ENCODE measurements around a stretch of chr3.

- RRBS = no CpG with 5 or more reads among the region's 10 CpGs
These were observed 152.2 kb downstream of the OPA1 start for GRCh38 chr3:193745134-193745738.

- RRBS = no CpG with 5 or more reads among the region's 13 CpGs
These were observed 189.2 kb downstream of the OPA1 start for GRCh38 chr3:193782062-193782849.

- RRBS = no CpG with 5 or more reads among the region's 2 CpGs
These were observed 201.1 kb downstream of the OPA1 start for GRCh38 chr3:193794198-193794438.

DNA sequence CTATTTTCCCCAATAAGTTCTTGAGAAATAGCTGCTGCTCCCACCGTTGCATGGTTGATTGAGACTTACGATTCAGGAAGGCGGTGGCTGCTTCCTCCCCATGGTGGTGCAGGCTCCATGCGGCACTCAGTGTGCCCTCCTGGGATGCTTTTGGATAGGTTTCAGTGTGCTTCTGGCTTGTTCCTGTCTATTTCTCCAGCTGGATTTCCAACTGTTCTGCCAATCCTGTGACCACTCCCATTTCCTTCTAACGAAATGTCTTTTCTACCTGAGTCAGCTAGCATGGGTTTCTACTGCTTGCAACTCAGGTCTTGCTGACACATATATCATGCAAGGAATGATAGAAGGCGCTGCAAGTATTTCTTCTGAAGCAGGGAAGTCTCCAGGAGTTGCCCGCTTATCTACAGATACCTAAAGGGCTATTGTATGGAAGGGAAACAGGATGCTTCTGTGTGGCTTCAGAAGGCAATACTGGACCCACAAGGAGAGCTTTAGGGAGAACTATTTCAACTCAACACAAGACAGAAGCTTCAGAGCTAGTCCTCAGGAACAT, 244.4 kb downstream of the OPA1 start:
- RRBS = no CpG with 5 or more reads among the region's 7 CpGs

- RRBS = no CpG with 5 or more reads among the region's 20 CpGs
These were observed 249.2 kb downstream of the OPA1 start for GRCh38 chr3:193841747-193843000.

DNA sequence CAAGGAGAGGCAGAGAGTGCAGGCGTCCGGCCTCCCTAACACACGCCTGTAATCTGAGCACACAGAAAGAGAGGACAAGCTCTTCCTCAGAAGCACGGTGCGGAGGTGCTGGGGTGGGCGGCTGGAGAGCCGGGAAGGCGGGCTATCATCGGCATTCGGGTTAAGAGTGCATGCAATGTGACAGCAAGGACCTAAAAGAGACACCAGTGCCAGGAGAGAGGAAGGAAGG, 238.1 kb upstream of the HES1 start:
- RRBS = 84% methylated on average over 5 of the region's 10 CpGs

GRCh38 chr3:194103472-194104018, 32.4 kb upstream of the HES1 start:
- RRBS = no CpG with 5 or more reads among the region's 8 CpGs

- RRBS = no CpG with 5 or more reads among the region's 13 CpGs
These were observed 31.7 kb upstream of the HES1 start for GRCh38 chr3:194104019-194104883.

DNA sequence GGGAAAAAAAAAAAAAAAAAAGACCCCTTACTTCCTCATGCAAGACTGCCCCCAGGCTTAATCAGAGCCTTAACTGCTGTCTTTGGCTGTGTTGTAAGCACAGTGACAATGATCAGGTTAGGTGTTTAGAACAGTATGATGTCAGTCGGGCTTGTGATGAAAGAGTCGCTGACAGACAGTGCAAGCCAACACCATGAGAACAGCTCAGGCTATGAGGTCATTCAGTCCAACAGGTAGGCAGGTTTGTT, 23.6 kb upstream of the HES1 start:
- RRBS = no CpG with 5 or more reads among the region's 2 CpGs

DNA sequence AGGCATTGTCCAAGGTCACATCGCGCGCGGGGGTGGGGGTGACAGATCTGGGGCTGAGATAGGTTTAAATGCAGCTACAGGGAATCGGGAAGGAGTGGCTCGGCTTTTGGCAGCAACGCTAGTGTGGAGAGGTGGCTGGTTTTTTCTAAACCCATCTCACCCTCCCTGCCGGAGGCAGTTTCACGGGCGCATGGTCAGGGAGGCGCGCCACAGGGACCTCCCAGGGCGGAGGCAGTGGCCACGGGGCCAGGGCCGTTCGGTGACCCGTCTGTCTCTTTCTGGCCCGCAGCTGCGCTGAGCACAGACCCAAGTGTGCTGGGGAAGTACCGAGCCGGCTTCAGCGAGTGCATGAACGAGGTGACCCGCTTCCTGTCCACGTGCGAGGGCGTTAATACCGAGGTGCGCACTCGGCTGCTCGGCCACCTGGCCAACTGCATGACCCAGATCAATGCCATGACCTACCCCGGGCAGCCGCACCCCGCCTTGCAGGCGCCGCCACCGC, 1.5 kb downstream of the HES1 start:
- RRBS = 1% methylated on average over 10 of the region's 37 CpGs

GRCh38 chr3:194205566-194206100, 69.7 kb downstream of the HES1 start:
- RRBS = no CpG with 5 or more reads among the region's 9 CpGs

GRCh38 chr3:194250785-194251088, 100.4 kb downstream of the CPN2 start:
- RRBS = 61% methylated on average over 3 of the region's 10 CpGs

- RRBS = 29% methylated on average over 6 of the region's 13 CpGs
These were observed 64.4 kb downstream of the CPN2 start for GRCh38 chr3:194286658-194287146.

GRCh38 chr3:194312156-194312475, 39.0 kb downstream of the CPN2 start:
- RRBS = no CpG with 5 or more reads among the region's 2 CpGs

GRCh38 chr3:194404801-194405651, 6.0 kb upstream of the GP5 start:
- RRBS = no CpG with 5 or more reads among the region's 5 CpGs

GRCh38 chr3:194476487-194477564, 10.0 kb downstream of the ATP13A3 start:
- RRBS = no CpG with 5 or more reads among the region's 10 CpGs

GRCh38 chr3:194488388-194488643, 1.5 kb upstream of the ATP13A3 start:
- RRBS = no CpG with 5 or more reads among the region's 1 CpG

DNA sequence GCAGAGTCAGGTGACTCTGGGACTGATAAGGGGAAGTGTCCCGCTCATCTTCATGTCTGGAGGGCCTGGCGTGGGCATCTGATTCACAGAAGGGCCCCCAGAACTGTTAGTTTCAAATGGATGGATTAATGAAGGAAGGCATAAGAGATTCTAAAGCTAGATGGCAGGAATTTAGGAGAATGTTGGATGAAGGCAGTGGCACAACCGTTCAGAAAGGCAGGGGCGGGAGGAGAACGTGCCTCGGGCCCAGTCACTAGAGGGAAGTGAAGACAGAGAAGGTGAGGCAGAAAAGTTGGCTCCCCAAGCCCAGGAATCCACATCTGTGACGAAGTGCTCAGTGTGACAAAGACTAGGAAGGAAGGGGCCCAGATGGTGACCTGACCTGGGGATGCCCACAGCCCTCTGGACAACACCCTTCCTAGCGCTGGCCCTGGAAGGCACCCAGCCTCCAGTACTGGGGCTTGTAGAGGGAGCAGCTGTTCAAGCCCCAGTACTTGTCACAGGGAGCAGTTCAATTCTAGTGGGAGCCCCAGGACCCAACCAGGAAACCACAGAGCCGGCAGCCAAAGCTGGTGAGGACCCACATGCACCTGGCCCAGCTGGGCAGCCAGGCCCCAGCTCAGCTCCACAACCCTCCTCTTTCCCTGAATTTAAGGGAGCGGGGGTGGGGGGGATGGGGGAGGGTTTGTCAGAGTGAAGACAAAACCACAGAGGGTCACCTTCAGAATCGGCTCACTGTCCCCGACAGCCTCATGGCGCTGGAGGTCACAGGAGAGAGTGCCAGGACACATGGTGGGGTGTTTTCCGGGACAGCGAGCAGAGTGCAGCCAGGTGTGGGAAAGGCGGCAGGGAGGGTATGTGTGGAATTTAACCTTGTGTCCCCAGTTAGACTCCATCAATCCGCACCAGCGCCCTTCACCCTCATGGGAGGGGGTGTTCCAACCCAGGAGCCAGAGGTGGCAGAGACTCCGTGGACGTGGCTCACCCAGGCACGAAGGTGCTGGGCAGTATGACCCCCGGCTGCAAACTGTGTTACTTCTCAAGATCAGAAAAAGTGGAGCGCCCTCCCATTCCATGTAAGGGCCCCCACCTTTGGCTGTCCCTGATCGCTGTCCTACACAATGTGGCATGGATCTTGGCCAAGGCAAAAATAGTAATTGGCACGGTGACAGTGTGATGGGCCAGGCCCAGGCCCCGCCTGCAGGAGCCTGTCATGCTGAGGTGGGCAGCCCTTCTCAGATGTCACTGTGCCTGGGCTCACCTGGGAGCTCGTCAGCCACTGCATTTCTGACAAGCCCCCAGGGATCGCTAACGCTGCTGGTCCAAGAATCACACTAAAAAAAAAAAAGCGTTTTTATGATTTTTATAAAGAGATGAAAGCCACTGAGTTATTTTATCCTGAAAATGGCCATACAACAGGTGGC, 190.6 kb downstream of the XXYLT1 start:
- RRBS = no CpG with 5 or more reads among the region's 30 CpGs

DNA sequence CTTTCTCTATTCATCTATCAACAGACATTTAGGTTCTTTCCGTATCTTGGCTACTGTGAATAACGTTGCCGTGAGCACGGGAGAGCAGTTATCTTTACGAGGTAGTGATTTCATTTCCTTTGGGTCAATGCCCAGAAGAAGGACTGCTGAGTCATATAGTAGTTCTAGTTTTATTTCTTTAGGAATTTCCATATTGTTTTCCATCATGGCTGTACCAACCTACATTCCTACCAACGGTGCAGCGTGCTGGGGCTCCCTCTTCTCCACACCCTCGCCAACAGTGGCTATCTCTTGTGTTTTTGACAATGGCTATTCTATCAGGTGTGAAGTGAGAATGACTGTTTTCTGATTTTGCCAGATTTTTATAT, 168.3 kb downstream of the XXYLT1 start:
- RRBS = no CpG with 5 or more reads among the region's 8 CpGs